ENCODE measurements around the gene SPRED2.

GRCh38 chr2:65081811-65082309 lies 25.6 kb downstream of the CEP68 start:
- PRO-cap: no peak

GRCh38 chr2:65098573-65099385 lies 31.1 kb downstream of the RAB1A start:
- PRO-cap: no peak

DNA sequence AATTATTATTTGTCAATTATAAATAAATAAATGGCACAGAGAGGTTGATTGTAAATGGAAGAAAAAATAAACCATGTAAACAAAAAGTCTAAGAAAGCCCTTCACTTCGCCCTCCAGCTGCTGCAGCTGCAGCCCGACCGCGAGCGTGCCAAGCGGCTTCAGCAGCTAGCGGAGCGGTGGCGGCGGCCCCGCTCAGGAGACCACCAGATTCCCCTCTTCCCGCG lies 22.8 kb upstream of the ACTR2 start:
- PRO-cap: no peak

DNA sequence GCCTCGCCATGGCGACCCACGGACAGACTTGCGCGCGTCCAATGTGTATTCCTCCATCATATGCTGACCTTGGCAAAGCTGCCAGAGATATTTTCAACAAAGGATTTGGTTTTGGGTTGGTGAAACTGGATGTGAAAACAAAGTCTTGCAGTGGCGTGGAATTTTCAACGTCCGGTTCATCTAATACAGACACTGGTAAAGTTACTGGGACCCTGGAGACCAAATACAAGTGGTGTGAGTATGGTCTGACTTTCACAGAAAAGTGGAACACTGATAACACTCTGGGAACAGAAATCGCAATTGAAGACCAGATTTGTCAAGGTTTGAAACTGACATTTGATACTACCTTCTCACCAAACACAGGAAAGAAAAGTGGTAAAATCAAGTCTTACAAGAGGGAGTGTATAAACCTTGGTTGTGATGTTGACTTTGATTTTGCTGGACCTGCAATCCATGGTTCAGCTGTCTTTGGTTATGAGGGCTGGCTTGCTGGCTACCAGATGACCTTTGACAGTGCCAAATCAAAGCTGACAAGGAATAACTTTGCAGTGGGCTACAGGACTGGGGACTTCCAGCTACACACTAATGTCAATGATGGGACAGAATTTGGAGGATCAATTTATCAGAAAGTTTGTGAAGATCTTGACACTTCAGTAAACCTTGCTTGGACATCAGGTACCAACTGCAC lies 22.4 kb upstream of the ACTR2 start:
- PRO-cap: no peak

- PRO-cap: no peak
Observed at GRCh38 chr2:65276201-65276615, 48.6 kb downstream of the ACTR2 start.

- PRO-cap: no peak
Observed at GRCh38 chr2:65370565-65371267, 61.7 kb downstream of the SPRED2 start.

- PRO-cap: no peak
Observed at GRCh38 chr2:65374523-65374912, 57.9 kb downstream of the SPRED2 start.

DNA sequence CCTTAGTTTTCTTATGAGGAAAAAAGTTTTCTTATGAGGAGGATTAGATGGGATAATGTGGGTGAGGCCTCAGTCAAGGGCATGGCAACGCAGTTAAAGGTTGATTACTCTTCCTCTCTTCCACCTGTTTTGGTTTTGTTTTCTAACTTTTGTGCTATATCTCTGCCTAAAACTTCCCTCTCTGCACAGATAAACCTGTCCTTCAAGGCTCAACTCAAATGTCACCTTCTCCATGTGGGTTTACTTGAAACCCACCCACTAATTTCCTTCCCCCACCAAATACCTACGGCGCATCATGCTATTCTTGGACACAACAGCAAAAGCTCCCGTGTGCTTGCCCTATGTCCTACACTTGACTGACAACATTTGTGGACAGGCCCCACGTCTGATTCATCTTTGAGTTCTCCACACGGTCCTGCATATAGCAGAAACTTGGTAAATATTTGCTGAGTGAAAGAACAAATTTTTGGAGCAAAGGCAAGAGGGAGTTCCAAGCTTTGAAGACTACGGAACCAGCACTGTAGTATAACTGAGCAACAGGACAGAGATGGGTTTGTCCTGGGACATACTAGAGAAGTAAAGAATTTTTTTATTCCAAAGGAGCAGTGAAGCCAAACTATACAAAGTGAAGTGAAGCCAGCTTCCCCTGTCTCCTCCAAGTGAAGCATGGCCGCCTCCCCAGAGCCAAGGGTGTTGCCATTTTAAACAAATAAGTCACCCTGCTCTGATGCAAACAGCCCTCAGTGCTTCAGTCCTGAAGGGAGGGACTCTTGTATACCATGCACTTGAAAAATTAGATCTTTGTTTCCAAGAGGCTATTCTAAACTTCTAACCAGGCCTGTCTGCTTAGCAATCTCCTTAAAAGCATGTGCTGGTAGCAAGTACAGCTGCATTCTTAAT lies 36.1 kb downstream of the SPRED2 start:
- PRO-cap: no peak

DNA sequence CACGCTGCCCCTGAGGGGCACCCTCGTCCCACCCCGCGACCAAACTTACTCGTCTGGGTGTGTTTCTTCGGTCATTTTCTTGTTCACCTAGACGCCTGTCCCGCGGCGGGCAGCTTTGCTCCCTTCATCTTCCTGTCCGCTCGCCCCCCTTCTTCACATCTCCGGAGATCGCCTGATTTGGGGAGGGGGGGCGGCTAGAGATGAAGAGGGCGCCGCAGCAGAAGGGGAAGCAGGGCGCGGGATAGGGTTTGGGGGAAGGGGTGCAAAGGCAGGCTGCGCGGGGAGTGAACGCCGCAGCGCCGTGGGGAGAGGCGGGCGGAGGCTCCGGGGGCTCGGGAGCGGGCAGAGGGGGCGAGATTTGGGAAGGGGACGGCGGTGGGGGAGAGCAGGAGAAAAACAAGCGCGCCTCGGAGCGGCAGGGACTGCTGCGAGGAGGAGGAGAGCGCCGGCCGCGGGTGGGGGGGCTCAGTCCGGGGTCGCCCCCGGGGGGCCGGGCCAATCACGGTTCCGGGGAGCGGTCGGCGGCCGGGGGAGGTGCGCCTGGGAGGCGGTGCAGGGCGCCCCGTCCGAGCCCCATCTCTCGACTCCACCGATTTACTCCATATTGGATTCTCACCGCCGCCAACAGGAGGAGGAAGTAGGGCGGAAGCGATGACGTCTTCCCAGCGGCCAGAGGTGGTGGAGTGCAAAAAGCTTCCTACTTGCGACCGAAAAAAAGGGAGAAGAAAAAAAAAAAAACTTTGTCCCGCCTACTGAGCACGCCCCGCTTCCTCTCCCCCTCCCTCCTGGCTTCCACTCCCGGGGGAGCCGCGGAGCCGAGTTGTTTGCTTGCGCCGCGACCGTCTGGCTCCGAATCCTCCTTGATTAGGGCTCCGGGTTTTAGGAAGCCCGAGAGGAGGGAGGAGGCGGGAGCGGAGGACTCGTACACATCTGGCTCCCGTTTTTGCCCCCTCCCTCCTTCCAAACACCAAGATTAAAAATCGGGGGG lies at the start of gene SPRED2:
SPRED2 (minus strand) TSS at position 687 of the 988 bp plus-strand sequence.
- PRO-cap: bidirectional peak, plus-strand start at position 388 of the sequence, minus-strand start at position 150 of the sequence; bidirectional peak, plus-strand start at position 891 of the sequence, minus-strand start at position 606 of the sequence

DNA sequence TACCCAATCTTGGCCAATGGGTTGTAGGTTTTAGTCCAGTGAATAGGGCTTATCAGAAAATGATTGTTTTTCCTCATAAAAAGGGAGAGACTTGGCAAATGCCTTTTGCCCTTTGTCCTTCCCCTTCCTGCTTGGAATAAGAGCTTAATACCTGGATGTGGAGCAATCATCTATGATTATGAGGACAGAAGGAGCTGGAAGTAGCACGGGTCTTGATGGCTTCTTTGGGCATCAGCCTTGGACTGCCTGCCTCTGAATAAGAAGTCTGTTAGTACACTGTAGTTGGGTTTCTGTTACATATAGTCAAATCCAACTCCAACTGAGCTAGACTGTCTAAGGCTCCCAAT lies 23.1 kb upstream of the SPRED2 start:
- PRO-cap: no peak

GRCh38 chr2:66426217-66426756 lies 8.6 kb upstream of the MEIS1 start:
- PRO-cap: no peak

DNA sequence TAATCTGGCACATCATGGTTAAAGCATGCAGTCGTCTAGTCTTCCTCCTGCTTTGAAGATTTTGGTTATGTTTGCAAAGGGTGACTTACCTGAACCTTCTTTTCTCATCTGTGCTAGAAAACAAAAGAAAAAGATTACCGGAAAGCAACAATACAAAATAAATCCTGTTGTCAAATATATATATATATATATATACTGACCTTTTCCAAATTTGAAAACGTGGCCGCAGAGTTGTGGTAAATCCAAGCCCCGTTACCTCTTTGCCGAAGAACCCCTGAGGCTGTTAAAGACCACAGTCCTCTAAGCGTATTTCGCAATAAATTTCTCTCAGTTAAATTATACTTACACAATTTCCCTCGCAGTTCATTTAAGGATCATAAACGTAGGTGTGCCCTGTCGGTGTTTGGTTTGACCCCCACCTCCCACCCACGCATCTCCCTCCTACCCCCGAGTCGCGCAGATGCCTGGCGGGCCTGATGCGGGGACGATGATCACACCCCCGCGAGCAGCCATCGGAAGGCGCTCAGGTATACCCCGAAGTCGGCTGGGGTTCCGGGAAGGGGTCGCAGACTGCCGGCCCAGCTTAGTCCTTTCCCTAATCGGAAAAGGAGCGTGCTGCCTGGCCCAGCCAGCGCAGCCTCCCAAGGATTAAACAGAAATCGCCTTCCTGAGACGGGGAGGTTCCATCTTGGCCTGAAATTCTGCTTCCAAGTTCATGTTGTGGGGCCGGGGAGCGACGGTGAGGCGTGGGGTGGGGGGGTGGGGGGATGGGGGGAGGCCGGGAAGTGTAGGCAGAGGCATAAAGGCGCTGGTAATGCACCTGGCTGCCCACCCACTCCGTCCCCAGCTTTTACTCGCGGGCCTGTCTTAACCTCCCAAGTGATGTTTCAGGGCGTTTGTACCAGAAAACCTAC lies 2.9 kb upstream of the MEIS1 start:
- PRO-cap: no peak

DNA sequence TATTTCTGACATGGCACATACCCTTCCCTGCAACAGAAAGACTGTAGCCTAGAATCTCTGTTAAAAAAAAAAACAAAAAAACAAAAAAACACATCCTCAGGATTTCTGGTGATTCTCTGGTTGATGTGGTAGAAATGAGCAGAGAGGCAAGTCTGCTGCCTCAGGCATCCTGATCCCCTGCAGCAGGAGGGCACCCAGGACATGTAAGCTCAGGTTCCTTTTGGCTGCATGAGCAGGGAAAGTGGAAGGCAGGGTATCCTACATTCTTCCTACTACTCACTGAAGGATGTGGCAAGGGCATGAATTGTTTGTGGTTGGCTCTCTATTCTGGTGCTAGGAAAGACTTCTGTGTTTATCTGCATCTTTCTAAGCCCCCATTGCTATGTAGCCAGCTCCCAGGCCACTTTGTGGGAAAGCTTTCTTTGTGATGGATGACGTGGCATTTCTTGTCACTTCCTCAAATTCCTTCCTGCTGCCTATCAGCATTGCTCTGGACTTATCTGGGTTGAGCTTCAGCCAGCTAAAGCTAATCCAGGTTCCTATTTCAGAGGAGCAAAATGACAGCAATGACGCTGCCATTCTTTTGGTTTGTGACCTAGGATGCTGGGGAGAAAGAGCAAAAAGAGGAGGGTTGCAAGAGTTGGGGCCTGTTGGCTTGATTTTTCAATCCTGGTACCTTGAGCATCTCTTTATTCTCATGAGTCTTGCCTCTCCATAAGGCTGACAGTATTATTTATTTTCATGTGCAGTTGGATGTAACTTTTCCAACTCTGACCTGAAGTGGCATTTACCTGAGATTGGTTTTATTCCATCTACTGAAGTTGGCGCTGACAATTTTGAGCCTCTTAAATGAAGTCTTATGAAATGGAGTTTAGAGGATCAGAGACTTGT lies 46.3 kb downstream of the MEIS1 start:
- PRO-cap: bidirectional peak, plus-strand start at position 547 of the sequence, minus-strand start at position 407 of the sequence

- PRO-cap: no peak
Observed at GRCh38 chr2:66529749-66530305, 94.9 kb downstream of the MEIS1 start.

GRCh38 chr2:66533142-66533590 lies 98.2 kb downstream of the MEIS1 start:
- PRO-cap: no peak

- PRO-cap: no peak
Observed at GRCh38 chr2:66581295-66582112, 146.6 kb downstream of the MEIS1 start.

- PRO-cap: no peak
Observed at GRCh38 chr2:66625576-66625963, 190.6 kb downstream of the MEIS1 start.

DNA sequence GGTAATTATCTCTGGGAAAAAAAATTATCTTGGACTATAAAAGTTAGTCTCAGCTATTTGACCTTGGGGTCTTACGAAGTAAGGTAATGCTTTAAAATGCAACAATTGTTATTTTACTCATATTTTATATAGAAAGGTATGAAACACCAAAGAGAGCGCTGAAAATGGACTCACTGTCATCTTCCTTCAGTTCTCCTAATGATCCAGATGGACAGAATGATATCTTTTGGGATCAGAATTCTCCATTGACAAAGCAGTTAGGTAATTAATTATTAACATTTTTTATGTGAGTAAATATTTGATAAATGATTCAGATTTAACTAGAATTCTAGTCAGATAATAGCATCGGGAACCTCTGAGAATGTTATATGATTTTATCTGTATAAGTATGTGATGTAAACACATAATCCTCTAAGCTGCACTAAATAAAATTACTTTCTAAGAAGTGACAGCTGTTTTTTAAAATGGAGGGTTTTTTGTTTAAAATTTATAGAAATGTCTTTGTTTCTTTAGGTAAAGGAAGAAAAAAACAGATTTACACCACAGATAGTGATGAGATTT lies 2.0 kb downstream of the ETAA1 start:
- PRO-cap: no peak

DNA sequence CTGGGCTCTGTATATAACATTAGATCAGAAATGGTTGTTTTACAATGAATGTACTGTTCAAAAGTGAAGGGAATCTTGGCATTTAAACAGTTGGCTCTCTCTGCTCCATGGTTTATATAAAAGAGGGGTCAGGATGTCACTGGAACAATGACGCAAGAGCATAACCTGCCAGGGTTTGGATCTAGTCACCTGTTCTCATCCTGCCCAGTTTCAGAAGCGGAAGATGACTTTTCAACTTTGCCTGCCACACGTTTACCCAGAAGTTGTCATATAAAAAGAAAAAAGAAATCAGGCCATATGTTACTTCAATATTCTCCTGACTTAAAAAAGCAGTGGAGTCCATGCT lies 58.1 kb downstream of the ETAA1 start:
- PRO-cap: no peak

GRCh38 chr2:67463715-67464356 lies 66.7 kb downstream of the ETAA1 start:
- PRO-cap: no peak

Measured in endodermal cell (in vitro differentiated cells).